Neural crest cell (in vitro differentiated cells): ENCODE results near the genes WDR7 and ONECUT2.

DNA sequence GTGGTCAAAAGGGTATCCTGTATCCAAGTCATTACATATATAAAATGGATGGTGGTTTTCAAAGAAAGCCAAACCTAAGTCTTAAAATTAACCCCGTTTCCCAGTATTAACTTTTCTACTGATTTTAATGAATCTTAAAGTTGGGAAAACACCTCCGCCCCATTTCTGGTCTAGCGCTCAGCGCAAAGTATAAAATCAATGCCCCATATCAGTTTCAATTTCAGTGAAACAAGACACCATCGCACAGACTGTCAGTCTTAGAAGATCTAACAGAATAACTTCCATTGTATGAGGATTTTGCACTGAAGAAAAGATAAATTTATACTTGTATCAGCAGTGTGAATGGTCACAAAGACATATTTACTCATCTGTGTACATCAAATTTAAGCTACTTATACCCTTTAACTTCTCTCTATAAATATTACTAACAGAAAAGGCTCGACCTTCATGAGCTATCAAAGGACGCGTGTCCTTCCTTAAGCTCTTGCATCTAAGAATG is 183.2 kb downstream of the TCF4 start:
- PRO-cap = no peak

DNA sequence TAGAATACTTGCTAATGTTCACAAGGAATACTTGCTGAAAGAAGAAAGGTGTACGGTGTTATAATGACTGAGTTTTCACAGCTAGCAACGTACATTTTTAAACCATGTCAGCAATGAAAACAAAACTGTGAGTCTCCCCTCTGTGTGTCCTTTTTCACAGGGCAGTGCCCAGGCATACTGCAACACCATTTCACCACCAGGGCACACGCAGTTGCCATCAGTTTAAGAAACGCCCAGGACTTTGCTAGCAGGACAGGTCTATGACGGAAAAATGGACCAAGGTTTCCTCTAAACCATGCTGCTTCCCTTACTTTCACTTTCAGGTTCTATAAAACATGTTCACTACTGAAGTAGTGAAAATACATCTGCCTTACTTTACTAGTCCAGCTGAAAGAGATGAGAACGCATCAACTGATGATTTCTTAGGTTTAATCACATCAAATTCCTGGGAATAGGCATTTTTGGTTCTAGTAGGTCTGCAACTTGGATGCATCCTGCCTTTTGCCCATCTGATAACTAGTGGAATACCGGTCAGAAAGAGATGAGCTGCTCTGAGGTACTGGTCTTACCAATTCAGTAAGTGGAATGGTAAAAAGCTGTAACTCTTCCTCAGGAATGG is 110.5 kb downstream of the TCF4 start:
- PRO-cap = no peak

- PRO-cap = bidirectional peak, plus-strand start at chr18:55587061, minus-strand start at chr18:55587060
Measured at GRCh38 chr18:55586738-55587362, 1.1 kb downstream of the TCF4 start.

- PRO-cap = bidirectional peak, plus-strand start at chr18:55588638, minus-strand start at chr18:55588615
Measured at GRCh38 chr18:55588399-55589150, 583 bp upstream of the TCF4 start.

- PRO-cap = bidirectional peak, plus-strand start at chr18:55589937, minus-strand start at chr18:55589746
Measured at GRCh38 chr18:55589431-55590557, 1.8 kb upstream of the TCF4 start.

GRCh38 chr18:55781284-55781915 is 193.4 kb upstream of the TCF4 start:
- PRO-cap = no peak

GRCh38 chr18:56139650-56140352 is 498.6 kb downstream of the TXNL1 start:
- PRO-cap = no peak

GRCh38 chr18:56650820-56651815 is at the start of gene WDR7:
TSS of gene WDR7 (plus strand) at chr18:56651359.
- PRO-cap = bidirectional peak, plus-strand start at chr18:56651402, minus-strand start at chr18:56651139; bidirectional peak, plus-strand start at chr18:56651435, minus-strand start at chr18:56651453

DNA sequence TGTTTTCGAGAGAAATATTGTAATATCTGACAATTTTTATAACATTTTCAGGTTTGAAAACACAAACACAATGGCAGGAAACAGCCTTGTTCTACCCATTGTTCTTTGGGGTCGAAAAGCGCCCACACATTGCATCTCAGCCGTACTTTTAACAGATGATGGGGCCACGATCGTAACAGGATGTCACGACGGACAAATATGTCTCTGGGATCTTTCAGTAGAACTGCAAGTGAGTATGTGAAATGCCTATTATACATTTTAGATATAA is 21.2 kb downstream of the WDR7 start:
- PRO-cap = no peak

DNA sequence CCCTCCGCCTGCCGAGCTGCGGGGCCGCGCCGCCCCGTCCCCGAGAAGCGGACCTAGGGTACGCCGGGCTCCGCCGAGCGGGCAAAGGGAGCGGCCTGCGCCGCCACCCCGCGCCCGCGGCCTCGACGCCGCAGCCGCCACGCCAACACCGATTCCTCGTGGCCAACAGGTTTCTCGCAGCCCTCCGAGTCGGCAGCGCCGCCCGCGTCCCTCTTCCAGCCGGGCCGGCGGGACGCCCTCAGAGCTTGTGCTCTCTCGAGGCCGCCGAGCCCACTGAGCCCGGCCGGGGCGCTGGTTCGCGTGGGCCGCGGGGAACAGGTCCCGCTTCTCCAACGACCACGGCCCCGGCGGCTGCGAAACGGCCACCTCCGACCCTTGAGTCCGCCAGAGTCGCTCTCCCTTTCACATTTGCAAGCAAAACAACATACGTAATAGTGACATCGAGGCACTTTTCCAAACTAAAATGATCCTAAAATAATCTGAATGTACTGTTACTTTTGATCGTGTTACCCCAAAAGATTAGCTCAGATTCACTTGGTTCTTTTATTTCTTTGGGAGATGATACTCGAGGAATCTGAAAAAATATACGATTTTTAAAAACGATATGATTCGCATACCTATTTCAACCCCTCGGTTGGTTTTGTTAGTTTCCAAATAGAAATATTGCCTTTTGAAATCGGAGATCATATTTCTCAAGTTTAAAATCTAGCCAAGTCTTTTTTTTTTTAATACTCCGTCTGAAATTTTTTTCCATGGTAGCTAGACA is 6.3 kb upstream of the ONECUT2 start:
- PRO-cap = unidirectional peak, minus-strand start at position 275 of the sequence

GRCh38 chr18:57435071-57436159 is at the start of gene ONECUT2:
TSS of gene ONECUT2 (plus strand) at chr18:57435374.
- PRO-cap = unidirectional peak, plus-strand start at chr18:57435408

GRCh38 chr18:57737392-57738098 is 65.6 kb downstream of the ATP8B1 start:
- PRO-cap = no peak

DNA sequence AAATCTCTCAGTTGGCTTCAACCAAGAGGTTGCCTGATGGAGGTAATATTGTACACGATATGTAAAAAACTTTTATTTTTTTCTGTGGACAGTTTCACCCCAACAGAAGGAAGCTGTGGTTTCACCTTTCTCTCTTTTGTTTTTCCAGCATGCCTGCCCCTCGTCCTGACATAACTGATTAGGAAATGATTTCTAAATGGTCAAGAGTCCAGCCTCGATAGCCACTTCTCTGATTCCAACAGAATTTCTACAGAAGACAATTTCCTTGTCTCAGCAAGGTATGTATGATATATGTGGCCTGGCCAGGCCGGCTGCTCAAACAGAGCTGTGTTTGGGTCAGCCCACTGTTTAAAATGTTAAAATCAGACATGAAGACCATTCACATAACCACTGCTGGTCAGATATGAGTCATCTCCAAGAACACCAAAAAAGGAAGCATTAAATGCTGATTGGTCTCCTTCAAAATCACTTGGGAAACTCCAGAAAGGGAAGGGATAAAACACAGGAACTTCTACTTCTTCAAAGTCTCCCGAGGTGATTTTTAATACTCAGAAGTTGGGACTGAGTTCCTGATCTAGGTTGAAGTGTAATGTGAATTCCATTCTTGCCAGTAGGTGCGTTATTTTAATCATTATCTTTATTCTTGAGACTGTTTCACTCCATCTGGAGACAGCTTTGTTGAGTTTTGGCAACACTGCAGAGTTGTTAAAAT is 22.3 kb downstream of the ATP8B1 start:
- PRO-cap = no peak

DNA sequence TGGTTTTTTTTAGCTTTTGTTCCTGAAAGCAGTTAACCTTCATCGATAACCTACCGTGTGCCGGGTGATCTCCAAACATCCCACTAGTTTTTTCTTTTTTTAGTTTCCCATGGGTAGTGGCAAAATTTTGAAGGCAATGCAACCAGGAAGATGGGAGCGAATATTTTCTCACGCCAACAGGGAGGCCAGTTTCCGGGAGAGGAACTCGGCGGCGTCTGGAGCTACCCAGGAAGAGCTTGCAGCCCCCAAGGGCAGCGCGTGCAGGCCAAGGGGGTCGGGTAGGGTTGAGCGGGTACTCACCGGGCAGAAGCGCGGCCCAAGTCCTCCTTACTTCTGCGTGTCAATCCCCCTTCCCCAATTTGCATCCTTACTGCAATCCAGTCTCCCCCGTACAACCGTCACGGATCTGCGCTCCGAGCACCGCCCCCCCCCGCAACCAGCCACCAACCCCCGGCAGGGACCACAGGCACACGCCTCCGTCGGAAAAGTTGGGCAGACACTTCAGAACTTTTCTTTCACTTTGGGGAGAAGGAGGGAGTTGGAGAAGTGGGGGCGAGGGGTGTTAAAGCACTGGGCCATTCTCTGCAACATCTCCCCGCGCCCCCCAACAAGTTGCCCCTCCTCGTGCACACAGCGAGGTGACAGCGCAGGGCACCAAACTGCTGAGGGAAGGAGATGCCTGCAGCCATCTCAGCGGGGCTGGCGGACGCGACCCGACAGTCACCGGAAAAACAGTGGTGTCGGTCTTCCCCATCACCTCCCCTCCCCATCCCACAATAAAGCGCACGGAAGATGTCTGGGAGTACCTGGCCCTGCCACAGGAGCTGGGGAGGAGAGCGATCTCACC is 1.3 kb downstream of the ATP8B1 start:
- PRO-cap = no peak

- PRO-cap = no peak
Measured at GRCh38 chr18:58080370-58080875, 36.4 kb downstream of the NEDD4L start.

GRCh38 chr18:58215939-58216667 is 172.1 kb downstream of the NEDD4L start:
- PRO-cap = no peak

GRCh38 chr18:58230603-58231371 is 186.8 kb downstream of the NEDD4L start:
- PRO-cap = no peak

DNA sequence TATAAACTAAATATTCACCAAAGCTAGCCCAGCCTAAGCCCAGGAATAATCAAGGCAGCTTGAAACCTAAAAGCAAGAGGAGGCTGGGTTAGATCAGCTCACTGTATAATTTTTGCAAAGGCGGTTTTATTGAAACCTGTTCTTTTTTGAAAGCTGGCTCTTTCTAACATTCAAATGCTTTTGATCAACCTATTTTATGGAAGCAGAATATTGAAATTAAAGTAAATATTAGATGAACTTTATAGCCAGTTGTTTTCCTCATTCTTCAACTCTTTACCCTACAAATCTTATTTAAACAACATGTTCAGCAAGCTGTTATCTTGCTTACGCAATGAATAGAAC is 241.5 kb downstream of the NEDD4L start:
- PRO-cap = no peak

DNA sequence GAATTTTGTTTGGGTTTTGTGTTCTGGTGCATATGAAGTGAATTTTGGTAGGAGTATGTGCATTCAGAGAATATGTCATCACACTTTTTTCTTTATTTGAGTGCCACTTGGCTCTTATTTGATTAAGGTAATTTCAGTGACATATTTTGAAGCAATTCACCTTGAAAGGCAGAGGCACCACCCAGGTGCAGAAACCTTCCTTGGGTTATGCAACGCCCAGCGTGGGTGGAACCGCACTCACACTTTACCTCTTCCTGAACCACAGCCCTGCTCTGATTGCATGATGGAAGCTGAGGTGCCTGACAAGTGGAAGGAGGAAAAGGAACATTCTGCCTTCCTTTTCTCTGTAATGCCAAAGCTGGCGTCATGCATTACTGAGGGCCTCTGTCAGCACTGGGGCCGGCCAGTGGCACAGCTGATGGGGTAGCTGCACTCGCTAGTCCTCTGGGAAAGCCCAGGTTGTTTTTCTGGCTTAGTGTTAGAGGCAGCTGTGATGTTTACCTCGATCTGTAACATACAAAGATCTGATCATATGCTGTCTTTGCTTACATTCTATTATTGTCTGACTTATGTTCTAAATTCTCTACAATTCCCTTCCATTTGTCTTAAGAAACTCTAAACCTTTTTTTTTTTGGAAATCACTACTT is 266.5 kb downstream of the NEDD4L start:
- PRO-cap = no peak

DNA sequence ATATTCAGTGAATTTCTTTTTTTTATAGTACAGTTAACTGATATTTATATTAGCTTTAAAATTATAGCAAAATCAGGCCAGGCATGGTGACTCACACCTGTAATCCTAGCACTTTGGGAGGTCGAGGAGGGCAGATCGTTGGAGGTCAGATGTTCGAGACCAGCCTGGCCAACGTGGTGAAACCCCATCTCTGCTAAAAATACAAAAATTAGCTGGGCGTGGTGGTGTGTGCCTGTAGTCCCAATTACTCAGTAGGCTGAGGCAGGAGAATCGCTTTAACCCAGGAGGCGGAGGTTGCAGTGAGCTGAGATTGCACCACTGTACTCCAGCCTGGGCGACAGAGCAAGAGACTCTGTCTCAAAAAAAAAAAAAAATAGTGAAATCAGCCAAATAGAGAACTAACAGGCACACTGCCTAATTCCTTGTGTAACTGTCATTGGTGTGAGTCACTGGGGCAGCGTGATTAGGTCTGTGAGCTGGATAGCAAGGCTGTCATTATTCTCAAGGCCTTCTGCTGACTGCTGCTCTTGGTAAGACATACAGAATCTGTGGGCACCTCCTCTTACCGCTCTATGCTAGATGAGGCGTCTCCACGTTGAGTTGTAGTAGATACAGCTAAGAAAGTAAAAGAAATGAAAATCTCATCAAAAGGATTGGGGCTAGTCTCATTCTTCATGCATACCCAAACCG is 270.2 kb downstream of the NEDD4L start:
- PRO-cap = no peak